GM23248 (cell line): ENCODE measurements around the gene SLC6A13.

DNA sequence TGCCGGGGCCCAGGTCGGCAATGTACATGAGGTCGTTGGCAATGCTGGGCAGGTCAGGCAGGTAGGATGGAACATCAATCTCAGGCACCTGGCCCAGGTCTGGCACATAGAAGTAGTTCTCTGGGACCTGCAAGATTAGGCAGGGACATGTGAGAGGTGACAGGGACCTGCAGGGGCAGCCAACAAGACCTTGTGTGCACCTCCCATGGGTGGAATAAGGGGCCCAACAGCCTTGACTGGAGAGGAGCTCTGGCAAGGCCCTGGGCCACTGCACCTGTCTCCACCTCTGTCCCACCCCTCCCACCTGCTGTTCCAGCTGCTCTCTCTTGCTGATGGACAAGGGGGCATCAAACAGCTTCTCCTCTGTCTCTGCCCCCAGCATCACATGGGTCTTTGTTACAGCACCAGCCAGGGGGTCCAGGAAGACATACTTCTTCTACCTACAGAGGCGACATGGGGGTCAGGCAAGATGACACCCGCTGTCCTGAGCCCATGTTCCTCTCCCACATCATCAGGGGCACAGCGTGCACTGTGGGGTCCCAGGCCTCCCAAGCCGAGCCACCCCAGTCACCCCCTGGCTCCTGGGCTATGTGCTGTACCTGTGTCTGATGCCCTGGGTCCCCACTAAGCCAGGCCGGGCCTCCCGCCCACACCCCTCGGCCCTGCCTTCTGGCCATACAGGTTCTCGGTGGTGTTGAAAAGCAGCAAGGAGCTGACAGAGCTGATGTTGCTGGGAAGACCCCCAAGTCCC lies 49.3 kb upstream of the IQSEC3 start:
- RAMPAGE, long total RNA, result no peak

- RAMPAGE, long total RNA, result no peak
Measured at GRCh38 chr12:164013-164675, 49.8 kb downstream of the SLC6A12 start.

DNA sequence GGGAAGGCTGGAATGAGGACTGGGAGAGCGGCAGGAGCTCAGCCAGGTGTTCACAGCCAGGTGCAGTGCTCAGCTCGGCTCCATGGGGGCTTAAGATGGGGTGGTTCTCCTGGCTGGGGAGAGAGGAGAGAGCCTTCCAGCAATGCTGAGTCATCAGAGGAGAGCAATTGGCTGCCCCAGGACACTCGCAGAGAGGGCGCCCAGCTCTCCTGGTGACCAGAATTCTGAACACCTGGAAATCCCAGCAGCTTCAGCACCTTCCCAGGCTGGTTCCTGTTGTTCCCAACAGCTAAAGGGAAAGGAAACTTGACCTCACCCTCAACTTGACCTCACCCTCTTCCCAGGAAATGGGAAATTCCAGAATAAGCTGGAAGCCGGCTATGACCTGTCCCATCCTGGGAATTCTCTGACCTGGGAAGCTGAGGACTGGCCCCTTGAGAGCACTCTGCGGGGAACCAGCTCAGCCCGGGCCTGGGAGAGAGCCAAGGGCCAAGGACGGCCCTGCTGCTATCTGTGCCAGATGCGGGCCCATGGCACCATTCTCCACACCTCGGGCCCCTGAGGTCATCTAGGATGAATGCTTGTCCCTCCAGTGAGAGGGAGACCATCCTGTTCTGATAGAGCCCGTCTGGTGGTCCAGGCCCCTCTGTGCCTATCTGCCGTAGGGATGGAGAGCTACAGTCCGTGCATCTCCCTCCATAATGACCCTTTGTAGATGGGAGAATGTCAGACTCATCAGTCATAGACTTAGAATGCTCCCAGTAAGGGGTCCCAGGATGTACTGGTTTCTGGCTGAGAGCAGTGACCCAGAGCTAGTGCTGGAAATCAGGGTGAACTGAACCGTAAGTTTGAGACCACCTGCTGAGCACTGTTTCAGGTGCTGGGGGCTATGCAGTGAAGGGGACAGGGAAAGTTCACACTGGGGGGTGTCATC lies 34.4 kb downstream of the SLC6A12 start:
- RAMPAGE, long total RNA, result no peak

DNA sequence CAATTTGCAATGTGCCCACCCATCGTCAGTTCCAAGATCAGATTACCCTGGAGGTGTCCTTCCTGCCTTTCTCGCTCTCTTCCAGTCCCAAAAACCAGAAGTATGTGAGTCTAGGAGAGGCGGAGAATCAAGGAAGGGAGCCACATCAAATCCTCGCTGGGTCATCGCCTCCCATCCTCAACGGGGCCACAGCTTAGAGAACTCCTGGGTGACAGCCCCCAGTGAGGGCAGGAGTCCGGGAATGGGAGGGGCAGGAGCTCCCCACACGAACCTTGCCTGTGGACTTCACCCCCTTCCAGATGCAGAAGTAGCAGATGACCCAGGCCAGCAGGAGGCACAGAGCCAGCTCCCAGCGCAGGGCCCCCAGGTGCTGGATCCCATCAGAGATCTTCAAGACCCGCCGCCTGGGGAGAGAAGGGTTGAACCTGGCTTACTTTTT lies 22.9 kb upstream of the SLC6A12 start:
- RAMPAGE, long total RNA, result no peak

DNA sequence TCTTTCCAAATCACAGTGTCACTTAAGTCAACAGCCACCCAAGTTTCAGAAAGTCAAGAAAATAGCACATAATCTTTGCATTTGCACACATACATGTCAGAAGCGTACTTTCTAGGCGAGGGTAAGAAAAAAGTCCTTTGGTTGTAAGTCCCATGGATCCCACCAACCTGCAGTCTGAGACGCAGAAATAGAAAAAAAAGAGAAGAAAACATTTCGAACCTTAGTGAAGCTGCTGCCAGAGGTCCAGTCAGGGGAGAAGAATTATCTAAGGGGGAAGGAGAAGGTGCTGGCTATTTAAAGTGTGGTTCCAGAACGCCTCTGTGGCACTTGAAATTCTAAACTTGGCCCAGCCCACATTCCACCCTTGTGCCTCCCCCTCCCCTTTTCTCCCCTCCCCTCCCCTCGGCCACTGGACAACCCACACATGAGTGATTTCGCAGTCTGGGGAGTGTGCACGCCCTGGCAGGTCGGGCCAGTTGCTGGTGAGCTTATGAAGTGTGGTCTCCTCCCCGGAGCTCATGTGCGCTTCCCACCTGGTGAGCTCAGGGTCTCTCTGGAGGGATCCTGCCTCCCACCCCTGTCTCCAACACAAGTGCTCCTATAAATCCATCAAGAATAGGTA lies at the start of gene SLC6A13:
TSS of gene SLC6A13 (minus strand) at position 267 of the 622 bp plus-strand sequence.
- RAMPAGE, long total RNA, result no peak

- RAMPAGE, long total RNA, result no peak
Measured at GRCh38 chr12:372110-372681, 16.9 kb downstream of the KDM5A start.

GRCh38 chr12:464602-465437 lies 5.1 kb downstream of the B4GALNT3 start:
- RAMPAGE, long total RNA, result no peak

DNA sequence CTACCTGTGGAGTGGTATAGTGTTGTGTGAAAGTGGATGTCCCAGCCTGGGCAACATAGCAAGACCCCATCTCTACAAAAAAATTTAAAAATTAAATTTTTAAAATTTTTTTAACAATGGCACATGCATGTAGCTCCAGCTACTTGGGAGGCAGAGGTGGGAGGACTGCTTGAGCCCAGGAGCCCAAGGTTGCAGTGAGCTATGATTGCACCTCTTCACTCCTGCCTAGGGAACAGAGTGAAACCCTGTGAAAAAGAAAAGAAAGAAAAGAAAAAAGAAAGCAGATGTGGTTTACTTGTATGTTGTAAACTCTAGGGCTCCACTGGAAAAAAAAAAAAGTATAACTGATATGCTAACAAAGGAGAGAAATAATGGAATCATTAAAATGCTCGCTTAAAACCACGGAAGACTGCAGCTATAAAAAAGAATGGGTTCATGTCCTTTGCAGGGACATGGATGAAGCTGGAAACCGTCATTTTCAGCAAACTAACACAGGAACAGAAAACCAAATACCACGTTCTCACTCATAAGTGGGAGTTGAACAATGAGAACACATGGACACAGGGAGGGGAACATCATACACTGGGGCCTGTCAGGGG lies 28.9 kb downstream of the B4GALNT3 start:
- RAMPAGE, long total RNA, result no peak

DNA sequence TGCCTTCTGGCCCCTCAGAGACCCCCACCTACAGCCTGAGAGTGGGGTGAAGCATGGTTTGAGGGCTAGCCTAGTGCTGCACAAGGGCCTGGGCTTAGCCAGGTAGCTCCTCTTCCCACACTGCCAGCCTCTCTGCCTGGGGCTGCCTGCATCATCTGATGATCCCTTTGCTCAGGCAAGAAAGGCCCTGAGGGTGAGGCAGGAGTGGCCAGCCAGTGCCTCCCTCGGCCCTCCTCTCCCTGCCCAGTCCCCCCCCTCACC lies 81.8 kb downstream of the B4GALNT3 start:
- RAMPAGE, long total RNA, result no peak

DNA sequence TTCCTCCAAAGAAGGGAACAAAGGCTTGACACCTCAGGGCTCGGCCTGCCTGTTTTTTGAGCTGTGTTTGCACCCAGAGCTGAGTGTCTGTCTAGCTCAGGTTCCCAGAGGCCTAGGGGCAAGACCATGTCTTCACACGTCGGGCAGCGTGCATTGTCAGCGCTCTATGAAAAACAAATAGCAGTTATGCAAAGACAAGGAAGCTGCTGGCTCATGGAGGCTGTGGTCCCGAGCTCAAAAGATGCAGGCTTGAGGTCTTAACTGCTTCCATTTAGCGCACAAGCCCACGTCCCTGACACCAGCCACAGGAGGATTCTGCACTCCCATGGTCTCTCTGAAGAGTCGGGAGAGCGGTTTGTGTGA lies 48.6 kb downstream of the NINJ2 start:
- RAMPAGE, long total RNA, result no peak

DNA sequence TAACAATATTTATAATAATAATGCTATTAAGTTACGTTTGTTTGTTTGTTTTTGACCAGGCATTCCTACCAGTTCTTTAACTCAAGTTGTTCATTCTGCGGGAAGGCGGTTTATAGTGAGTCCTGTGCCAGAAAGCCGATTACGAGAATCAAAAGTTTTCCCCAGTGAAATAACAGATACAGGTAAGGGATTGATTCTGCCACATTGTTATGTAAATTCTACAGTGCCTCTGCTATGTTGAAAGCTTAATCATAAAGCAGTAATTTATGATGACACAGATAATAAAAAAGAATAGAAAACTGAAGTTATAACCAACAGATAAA lies 65.5 kb downstream of the RAD52 start:
- RAMPAGE, long total RNA, result no peak

GRCh38 chr12:908462-909600 lies 40.7 kb downstream of the RAD52 start:
- RAMPAGE, long total RNA, result no peak

GRCh38 chr12:912819-913715 lies 36.4 kb downstream of the RAD52 start:
- RAMPAGE, long total RNA, result no peak

DNA sequence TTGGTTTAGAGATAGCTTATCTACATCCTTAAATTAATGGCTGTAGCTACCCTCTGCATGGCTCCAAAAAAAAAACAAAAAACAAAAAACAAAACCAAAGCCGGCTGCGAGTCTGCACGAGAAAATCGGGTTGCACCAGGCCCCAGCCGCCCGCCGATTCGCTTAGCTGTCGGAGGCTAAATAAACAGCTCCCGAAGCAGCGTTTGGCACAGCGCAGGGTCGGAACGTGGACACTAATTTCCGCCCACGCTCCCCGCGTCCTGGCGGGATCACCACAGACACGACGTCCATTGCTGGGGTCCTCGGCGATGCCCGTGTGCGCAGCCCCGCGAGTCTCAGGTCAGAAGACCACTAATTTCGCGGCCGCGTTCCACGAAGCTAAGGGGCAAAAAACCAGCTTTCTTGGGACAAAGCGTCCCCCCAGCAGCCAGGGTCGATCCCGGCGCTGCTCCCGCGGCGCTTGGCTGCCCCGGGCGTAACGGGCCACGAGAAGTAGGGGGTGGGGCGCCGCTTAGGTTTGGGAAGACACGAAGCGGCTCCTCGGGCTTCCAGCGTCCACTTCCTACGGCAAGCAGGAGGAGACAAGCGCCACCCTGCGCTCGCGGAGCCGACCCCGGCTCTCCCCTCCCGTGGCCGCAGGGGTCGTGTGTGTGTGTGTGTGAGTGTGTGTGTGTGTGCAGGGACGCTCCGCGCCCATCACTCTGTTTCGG lies 577 bp upstream of the ERC1 start:
- RAMPAGE, long total RNA, result no peak

GRCh38 chr12:1216951-1217903 lies 226.2 kb downstream of the ERC1 start:
- RAMPAGE, long total RNA, result no peak

DNA sequence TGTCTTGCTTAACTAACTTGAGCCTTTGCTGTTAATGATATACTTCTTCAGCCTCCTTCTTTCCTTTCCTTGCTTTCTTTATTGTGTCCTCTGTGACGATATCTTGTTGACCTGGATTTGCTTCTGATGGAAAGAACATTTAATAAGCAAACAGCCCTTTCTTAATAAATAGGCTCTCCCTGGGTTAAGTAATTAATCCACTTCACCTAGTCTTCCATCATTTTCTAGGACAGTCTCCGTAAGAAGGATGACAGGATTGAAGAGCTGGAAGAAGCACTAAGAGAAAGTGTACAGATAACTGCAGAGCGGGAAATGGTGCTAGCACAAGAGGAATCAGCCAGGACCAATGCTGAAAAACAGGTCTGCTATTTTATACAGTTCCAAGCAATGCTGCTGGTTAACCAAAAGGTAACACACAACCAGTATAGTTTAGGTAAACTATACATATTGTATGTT lies 271.8 kb downstream of the ERC1 start:
- RAMPAGE, long total RNA, result no peak

DNA sequence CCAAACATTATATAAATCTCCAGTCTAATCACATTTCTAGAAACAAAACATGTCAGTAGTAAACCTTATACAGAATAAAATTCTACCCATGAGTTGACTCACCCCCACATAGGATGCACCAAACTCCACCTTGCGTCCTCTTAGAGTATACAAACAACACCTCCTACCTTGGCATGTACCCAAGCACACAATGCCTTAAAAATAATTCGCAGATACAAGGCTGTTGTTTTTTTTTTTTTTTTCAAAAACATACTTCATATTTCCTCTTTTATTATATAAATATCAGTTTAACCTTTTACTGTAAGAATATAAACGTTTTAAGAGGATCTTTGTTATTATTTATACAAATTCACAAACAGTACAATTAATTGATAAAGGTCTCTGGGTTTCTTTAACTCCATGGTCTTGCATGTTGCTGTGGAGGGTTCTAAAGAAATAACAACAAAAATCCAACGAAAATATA lies 3.2 kb downstream of the FBXL14 start:
- RAMPAGE, long total RNA, result no peak

GRCh38 chr12:1592337-1592965 lies 1.9 kb downstream of the FBXL14 start:
- RAMPAGE, long total RNA, result no peak

- RAMPAGE, long total RNA, result no peak
Measured at GRCh38 chr12:1595101-1595631, 785 bp upstream of the FBXL14 start.

- RAMPAGE, long total RNA, result no peak
Measured at GRCh38 chr12:1681094-1681544, 9.8 kb upstream of the ADIPOR2 start.